ENCODE results near the gene TANK.

- CAGE, long polyA plus RNA: no peak
- RRBS: no CpG with 5 or more reads among the region's 10 CpGs
Measured at GRCh38 chr2:160408294-160408514, 85.4 kb downstream of the RBMS1 start.

- CAGE, long polyA plus RNA: no peak
- RRBS: no CpG with 5 or more reads among the region's 3 CpGs
Measured at GRCh38 chr2:160470597-160471244, 22.9 kb downstream of the RBMS1 start.

DNA sequence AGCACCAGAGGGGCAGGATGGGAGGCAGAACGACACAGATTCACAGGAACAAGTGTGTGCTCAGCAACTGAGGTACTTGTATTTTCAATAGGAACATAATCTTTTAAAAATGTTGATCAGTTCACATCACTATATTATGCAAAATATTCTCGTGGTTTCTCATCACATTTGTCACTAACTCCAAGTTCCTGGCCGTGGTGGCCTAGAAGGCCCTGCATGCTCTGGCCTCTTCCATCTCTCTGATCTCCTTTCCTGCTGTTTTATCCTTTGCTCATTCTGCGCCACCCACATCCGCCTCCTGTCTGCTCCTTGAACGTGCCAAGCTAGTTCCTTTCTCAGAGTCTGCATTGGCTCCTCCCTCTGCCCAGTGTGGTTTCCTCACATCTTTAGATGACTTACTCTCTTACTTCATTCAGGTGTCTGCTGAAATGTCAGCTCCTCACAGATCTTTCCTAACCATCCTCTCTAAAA is 158.5 kb upstream of the RBMS1 start:
- CAGE, long polyA plus RNA: no peak
- RRBS: no CpG with 5 or more reads among the region's 6 CpGs

GRCh38 chr2:161136451-161137375 is 23.5 kb upstream of the TANK start:
- CAGE, long polyA plus RNA: no peak
- RRBS: no CpG with 5 or more reads among the region's 5 CpGs

DNA sequence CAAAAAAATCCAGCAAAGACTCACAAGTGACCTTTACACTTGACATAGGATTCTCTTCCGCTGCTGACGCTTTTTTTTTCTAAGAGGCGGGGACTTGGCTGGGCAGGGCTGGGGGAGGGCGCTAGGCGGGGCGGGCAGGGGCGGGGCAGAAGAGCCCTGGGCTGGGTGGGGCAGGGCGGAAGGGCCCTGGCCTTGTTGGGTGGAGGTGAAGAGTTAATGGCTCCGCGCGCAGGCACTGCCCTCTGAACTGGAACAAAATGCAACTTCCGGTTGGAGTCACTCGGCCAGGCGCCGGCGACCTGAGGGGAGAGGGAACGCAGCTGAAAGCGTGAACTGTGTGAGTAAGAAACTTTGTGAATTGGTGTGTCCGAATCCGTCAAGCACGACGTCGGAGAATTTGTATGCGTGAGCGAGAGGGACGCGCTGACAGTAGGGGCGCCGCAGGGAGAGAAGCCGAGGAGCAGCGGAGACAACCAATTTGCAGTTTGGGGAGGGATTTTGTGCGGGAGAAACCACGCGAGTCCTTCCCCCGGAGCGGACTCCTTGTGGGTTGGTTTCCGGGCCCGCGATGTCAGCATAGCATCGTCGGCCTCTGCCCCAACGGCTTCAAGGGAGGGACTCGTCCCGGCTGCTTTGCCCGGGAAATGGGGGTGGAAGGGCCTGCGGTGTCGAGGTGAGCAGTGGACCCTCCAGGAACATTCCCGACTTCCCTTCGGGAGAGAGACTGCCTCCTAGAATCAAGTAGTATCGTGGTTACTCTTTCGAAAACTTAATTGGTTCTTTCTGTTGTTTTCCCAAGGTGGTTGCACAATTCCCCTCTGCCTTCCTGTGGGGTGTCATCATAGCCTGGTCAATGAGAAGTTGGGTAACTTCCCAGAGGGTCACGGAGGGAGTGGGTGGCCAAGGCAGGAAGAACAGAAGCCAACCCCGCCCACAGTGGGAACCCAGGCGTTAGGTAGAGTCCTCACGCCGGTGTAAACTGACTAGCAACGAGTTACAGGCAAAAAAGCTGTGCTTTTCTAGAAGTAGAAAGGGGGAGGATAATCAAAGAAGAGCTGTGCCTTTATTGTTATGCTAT is at the start of gene TANK:
TSS of gene TANK (plus strand) at position 279 of the 1,078 bp plus-strand sequence.
- CAGE, long polyA plus RNA: start-site peak on the plus strand centred at position 249 of the sequence, 126 bp wide, 488 and 294 reads in 2 replicates
- RRBS: under 1% methylated on average over 8 of the region's 57 CpGs

DNA sequence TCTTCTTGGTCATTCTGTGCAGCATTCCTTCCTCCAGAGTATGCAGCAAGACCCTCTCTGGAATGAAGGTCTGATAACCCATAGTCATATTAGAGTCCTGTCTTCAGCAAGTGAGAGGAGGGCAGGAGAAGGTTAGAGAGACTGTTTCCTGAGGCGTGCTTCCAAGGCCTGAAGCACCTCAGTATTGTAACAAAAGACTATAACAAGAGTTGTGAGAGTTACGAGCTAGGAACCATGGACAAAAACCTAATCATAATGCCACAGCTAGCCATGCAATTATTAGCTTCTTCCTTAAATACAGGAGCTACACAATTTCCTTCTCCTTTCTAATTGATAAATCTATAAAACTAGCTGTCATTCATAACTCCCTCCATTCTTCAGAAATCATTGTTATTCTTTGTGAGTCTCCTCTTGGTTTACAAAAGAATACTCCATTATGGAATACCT is 22.6 kb downstream of the TANK start:
- CAGE, long polyA plus RNA: no peak
- RRBS: no CpG with 5 or more reads among the region's 2 CpGs

- CAGE, long polyA plus RNA: no peak
- RRBS: no CpG with 5 or more reads among the region's 6 CpGs
Measured at GRCh38 chr2:161326648-161327285, 18.5 kb downstream of the PSMD14 start.

DNA sequence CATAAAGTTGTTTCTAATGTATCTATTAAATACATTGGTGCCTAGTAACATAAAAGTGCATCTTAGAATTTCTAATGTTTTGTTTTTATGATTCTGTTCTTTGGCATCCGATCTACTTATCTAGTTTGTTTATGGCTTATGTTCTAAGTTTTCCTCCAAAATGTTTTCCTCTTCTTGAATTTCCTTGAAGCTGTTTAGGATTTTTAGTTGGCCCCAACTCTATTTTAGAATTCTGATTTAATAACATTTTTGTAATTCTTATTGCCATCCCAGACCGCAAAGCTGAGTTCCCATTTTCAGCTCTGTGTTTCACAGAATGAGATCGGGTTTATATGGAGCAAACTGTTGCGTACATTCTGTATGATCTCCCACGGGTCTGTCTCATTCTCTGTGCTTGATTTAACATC is 59.3 kb downstream of the DPP4 start:
- CAGE, long polyA plus RNA: no peak
- RRBS: no CpG with 5 or more reads among the region's 5 CpGs

DNA sequence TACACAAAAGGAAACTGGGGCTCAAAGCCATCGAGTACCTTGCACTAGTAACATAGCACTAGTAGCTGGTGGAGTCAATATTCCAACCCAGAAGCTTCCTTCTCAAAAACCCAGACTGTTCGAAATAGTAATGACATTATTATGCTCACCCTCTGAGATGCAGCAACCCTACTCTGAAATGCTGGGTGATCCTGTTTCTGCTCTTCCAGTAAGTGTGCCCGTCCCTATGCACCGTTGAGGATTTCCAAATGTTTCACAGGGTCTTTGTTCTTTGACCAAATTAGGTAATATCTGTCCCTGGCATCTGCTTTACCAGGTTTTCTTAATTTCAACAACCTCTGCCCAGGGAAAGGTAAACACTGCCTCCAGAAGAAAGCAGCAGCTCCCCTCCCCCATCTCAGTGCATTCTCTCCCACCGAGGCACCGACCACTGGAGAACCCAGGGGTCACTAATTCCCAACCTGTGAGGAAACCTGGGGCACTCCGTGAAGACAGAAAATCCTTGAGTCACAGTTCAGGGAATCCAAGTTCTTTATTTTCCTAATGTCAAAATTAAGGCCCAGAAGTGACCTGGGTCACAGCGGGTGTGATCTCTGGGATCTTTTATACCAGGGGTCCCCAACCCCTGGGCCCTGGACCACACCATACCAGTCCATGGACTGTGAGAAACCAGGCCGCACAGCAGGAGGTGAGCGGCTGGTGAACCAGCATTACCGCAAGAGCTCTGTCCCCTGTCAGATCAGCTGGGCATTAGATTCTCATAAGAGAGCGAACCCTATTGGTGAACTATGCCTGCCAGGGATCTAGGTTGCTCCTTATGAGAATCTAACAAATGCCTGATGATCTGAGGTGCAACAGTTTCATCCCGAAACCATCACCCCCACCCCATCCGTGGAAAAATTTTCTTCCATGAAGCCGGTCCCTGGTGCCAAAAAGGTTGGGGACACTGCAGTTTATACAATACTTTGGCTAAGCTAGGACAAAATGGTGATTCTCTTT is 1.2 kb upstream of the GRB14 start:
- CAGE, long polyA plus RNA: no peak
- RRBS: no CpG with 5 or more reads among the region's 15 CpGs

DNA sequence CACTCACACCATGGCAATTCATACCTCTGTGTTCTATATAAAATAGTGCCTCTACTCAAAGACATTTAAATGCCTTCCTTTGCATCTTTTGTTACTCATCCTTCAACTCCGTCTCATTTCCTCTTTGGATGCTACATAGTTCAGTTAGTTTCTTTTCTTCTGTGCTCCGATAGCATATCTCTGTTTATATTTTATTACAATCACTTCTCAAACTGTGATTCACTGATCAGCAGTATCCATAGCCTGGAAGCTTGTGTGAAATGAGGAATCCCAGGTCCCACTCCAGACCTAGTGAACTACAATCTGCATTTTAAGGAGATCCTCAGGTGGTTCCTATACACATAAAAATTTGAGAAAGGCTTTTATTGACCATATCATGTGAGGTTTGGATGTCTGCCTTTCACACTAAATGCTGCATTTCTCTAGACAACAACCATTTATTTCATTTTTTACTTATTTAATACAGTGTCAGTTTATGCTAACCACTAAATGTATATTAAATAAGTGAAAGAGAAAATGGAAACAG is 31.7 kb upstream of the GRB14 start:
- CAGE, long polyA plus RNA: no peak
- RRBS: no CpG with 5 or more reads among the region's 2 CpGs

DNA sequence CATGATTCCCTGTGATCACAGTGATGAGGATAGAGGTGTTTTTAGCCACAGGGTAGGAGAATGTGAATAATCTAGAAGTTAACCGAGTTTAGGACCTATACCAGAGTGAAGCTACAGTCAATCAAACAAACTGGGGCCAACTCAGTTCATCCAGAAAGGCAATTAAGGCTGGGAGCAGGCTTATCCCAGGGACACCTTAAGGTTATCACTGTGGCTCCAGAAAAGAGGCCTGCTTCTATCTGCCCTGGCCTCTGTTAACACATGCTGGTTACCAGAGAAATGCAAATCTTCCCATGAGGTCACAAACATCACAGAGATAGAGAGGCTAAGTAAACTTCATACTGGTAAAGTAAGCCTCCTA is 93.2 kb upstream of the GRB14 start:
- CAGE, long polyA plus RNA: no peak
- RRBS: no CpG with 5 or more reads among the region's 1 CpG

DNA sequence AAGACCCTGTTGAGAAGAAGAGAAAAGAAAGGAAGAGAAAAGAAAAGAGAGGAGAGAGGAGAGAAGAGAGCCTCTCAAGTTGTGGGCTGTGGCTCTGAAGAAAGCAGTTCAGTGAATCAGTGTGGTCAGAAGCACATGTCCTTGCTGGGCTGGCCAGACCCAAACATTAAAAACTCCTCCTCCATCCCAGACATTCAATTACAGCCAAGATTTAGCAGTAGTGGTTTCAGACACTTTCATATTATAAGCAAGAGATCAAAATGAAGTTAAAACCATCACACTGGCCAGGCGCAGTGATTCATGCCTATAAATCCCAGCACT is 58.3 kb downstream of the COBLL1 start:
- CAGE, long polyA plus RNA: no peak
- RRBS: no CpG with 5 or more reads among the region's 1 CpG

- CAGE, long polyA plus RNA: no peak
- RRBS: no CpG with 5 or more reads among the region's 3 CpGs
Measured at GRCh38 chr2:165055075-165055462, 99.7 kb upstream of the SLC38A11 start.

DNA sequence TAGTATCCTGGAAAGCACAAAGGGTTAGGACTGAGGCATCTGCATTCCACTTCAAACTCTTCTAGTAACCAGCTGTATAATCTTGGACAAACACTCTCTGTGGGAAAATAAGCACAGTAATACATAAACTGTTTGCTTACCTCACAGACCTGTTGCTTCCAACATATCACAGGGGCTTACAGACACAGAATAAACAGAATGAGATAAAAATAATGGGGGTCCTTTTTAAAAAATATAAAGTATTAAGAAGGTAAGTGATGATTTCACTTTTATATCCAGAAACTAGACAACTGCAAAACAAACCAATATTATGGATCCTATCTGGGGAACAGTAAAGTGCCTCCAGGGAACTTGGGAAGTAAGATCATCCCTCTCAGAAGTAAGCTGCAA is 49.0 kb downstream of the TTC21B start:
- CAGE, long polyA plus RNA: no peak

GRCh38 chr2:165956872-165957647 is 3.5 kb upstream of the TTC21B start:
- CAGE, long polyA plus RNA: no peak
- RRBS: 68% methylated on average over 8 of the region's 65 CpGs

- CAGE, long polyA plus RNA: no peak
- RRBS: no CpG with 5 or more reads among the region's 4 CpGs
Measured at GRCh38 chr2:166126910-166127785, 672 bp downstream of the SCN1A start.

GRCh38 chr2:167509529-167510227 is 216.9 kb downstream of the B3GALT1 start:
- CAGE, long polyA plus RNA: no peak
- RRBS: no CpG with 5 or more reads among the region's 6 CpGs

- CAGE, long polyA plus RNA: no peak
- RRBS: no CpG with 5 or more reads among the region's 8 CpGs
Measured at GRCh38 chr2:168086815-168087539, 160.4 kb downstream of the STK39 start.

DNA sequence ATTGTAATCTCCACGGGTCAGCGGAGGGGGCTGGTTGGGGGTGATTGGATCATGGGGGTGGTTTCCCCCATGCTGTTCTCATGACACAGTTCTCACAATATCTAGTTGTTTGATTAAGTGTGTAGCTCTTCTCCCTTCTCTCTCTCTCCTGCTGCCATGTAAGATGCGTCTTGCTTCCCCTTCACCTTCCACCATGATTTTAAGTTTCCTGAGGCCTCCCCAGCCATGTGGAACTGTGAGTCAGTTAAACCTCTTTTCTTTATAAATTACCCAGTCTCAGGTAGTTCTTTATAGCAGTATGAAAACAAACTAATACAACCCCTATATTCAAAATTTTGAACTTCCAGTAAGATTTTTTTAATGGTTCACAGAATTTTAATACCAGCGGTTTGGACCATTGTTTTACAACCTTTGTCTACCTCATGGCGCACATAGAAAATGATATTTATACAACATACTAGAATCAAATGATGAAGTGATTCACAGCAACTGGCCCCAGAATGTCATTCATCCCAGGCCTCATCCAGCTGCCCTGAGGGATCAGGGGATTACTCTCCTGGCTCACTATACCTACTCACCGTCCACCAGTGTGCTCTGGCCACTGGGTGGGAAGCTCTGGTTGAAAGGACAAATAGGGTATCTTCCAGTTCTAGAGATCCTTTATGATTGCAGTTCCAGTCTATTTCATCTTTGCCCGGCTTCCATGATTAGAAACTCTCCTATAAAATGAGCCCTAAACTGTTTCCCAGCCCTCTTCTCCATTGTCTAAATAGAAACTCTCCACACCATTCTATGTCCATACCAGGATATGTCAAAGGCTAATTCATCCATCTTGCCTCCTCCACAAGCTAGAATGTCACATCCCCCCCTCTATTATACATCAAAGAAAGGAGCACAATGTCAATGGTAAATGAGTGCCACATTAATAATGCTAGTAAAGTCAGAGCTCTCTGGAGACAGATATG is 134.8 kb downstream of the STK39 start:
- CAGE, long polyA plus RNA: no peak
- RRBS: no CpG with 5 or more reads among the region's 7 CpGs

GRCh38 chr2:168220786-168221377 is 26.5 kb downstream of the STK39 start:
- CAGE, long polyA plus RNA: no peak
- RRBS: no CpG with 5 or more reads among the region's 6 CpGs

Measured in BJ (cell line).